T-cell (primary cell): ENCODE measurements around a stretch of chr17.

- PRO-cap, 7 experiments = no peak in any of the 7 experiments
These were observed 37.4 kb upstream of the PHB1 start for GRCh38 chr17:49452007-49452538.

DNA sequence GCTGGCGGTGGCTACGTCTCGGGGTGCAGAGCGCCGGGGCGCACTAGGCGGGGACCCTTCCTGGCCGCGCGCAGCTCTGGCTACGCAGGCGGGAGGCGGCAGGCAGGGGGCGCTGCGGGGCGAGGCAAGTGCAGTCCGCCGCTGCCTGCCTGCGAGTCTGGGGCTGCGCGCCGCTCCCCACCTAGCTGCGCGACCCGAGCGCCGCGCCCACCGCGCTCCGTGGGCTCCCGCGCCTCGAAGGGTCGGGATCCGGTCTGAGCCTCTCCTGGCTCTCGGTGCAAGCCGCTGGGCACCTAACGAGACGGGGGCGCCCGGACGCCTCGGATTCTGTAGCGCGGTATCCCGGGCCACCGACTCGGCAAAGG lies 1.4 kb downstream of the NGFR start:
- PRO-cap, 7 experiments = no peak in any of the 7 experiments

DNA sequence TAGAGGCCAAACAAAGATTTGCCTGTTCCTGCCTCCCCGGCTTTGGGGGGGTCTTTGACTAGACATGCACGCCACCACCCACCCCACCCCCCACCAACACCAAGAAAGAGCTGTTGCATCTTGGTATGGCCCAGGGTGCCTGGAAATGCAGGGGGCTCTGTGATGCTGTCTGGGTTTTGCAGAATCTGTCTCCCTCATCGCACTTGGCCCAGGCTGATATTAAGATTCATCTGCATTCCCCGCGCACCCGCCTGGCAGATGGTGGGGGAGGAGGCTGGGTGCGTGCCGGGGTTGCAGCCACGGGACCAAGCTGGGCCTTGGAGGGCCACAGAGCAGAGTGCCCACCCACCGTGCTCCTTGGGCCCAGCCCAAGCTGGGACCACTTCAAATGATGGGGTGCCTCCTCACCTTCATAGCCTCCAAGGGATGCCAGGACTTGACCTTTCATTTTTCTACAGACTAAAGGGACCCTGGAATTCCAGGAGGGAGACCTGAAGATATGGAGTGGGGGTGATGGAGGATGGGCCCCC lies 1.2 kb upstream of the NXPH3 start:
- PRO-cap, 7 experiments = no peak in any of the 7 experiments

- PRO-cap, 7 experiments = no peak in any of the 7 experiments
These were observed 40.9 kb downstream of the NXPH3 start for GRCh38 chr17:49616345-49617126.

DNA sequence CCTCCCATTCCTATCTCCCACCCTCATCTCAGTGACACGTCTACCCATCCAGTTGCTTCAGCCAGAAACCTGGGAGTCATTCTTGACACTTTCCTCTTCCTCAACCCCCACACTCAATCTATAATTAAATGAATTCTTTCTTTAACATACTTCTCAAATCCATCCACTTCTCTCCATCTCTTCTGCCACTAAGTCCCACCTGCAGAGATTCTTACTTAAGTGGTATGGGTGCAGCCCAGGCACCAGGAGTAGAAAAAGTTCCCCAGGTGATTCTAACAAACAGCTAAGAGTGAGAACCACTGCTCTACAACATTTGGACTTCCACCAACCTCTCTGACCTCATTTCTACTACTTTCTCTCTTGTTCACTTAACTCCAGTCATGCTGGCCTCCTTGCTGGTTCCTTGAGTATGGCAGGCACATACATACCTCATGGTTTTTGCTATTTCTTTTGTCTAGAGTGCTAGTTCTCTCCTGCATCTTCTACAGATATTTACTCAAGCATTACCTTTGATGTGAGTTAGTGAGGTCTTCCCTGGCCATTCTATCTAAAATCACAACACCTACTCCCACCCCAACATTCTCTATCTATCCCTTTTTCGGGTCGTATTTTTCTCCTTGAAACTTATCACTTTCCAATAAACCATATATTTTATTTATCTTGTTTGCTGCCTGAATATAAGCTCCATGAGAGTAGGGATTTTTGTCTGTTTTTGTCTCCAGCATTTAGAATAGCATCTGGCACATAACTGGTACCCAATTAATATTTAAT lies 17.9 kb downstream of the SPOP start:
- PRO-cap, 7 experiments = no peak in any of the 7 experiments

DNA sequence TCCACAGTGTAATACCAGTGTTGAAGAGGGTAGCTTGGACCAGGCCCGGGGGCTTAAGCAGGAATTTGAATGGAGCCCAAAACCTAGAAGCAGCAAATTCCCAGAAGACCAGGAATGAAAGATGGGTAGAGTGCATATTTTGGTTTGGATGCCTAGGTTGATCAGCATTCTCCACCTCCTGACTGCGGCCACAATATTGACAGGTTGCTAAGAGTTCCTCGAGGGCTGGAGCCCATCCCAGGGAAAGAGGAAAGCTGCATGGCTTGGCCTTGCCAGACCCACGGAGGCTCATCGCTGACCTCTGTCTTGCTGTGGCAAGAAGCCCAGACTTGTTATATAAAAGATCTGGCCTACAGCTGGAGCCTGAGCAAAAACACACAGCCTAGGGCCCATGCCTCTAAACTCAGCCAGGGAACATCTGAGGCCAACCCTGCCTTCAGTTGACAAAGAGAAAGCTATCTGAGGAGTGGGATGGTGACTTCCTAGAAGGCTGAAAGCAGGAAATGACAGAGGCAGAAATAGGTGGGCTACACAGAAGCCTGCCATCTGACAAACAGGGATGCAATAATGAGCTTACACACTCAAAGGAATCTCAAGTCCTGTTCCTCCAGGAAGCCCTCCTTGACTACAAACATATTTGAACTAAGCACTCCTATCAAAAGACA lies 22.4 kb upstream of the SLC35B1 start:
- PRO-cap, 7 experiments = no peak in any of the 7 experiments

DNA sequence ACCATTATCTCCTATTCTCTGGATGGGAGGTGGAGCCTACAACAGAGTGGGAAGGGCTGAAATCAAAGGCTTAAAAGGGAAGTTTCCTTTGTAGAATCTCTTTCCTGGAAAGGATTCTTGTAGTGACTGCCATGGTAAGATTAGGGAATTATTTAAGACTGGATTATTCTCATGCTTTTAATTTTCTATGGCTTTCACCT lies 26.4 kb downstream of the KAT7 start:
- PRO-cap, 7 experiments = no peak in any of the 7 experiments

DNA sequence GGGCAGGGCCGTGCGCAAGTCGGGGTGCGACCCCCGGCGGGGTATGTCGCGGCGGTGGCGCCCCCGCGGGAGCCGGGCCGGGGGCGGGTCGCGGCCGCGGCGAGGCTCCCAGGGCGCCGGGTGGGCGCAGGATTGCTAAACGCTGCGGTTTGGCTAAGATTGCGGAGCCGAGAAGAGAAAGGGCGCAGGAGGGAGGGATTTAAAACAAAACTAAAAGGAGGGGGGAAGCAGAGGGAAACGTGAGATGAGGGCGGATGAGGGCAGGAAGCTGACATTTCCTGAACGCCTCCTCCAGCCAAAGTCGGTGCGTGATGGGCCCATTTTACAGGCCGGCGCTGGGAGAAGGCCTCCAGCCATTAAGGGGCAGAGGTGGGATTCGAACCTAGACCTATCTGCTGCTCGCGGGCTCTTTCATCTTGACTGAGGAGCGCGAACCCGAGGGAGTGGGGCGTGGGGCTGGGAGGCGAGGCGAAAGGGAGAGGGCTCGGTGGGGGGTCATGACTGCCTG lies 3.5 kb upstream of the TAC4 start:
- PRO-cap, 7 experiments = peak in 7 of 7 experiments; most common plus-strand start position 242 of the sequence (in 4); most common minus-strand start position 174 of the sequence (in 7)

- PRO-cap, 7 experiments = no peak in any of the 7 experiments
These were observed 42.6 kb upstream of the TAC4 start for GRCh38 chr17:49890468-49890841.

GRCh38 chr17:49998318-49998661 lies 3.3 kb upstream of the DLX3 start:
- PRO-cap, 7 experiments = no peak in any of the 7 experiments

DNA sequence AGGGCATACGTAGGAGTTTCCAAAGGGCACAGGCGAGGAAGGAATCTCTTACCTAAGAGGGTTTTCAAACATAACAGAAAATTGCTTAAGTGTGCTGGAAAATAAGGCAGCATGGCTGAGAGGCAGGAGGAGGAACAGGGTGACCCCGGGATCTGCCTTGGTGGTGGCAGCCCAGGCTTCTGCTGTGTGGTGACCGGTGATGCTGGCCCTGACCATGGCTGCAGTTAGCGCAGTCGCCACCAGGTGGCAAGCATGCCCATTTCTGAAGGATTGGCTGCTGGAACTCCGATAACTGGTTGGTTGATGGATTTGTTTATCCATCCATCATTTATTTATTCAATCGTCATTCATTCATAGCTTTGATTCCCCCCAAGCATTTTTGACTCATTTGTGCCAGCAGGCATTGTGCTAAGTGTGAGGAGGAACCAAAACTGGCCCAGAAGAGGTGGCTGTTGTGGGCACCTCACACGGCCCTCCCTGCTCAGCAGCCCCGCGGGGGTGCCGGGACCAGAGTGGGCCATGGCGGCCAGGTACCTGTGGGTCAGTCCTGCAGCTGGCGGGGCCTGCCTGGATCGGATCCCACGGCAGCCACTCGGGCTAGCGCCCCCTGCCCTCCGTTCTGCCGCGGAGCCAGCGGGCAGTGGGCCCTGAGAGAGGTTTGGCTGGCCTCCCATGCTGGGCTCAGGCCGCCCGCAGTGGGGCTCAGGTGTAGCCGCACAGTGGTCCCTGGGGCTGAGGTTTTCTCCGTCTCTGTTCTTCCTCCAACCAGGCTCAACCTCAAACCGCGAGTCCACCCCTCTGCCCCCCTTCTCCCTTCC lies 28.9 kb upstream of the ITGA3 start:
- PRO-cap, 7 experiments = no peak in any of the 7 experiments

- PRO-cap, 7 experiments = no peak in any of the 7 experiments
These were observed 16.2 kb upstream of the PDK2 start for GRCh38 chr17:50078784-50079437.

DNA sequence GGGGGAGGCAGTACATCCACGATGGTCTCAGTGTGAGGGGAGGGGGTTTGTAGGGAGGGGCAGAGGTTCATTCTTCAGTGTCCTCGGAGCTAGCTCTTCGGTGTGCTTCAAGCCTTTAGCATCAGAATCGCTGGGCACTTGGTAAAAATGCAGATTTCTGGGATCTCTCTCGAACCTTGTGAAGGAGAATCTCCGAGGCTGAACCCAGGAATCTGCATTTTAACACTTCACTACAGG lies 789 bp upstream of the PPP1R9B start:
- PRO-cap, 7 experiments = peak in 1 of 7 experiments; most common plus-strand start position 124 of the sequence (in 1)

DNA sequence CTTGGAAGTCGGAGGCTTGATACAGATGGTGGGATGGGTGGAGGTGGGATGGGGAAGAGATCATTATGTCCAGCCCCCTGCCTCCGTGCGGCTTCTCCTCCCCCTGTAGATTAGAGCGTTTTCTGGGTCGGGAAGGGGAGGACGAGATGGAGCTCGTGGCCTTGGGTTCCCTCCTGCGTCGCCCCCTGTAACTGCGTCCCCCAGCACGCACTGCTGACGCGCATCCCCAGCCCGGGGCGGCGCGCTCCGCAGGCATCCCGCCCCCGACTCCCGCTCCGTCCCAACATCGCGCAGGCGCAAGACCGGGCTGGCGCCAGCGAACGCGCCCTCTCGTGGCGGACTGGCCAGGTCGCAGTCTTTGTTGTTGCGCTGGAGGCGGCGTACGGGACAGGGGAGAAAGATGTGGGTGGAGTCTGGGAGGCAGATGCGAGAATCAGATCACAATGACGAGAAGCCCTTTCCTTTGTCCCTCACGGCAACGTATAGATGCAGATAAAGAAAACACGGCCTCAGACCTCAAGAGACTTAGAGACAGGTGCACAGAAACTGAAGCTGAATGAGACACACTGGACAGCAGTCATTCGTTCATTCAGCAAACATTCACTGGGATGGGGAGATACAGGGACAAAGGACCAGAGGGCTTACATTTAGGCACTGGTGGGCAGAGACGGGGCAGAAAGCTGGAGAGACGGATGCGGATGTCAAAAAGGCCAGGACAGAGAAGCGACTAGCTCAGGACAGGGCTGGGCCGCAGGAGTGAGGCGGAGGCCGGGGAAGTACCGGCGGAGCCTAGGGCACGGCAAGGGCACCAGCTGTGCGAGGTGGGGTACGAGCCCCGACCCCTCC lies 4.3 kb upstream of the SGCA start:
- PRO-cap, 7 experiments = peak in 7 of 7 experiments; most common plus-strand start position 512 of the sequence (in 7); most common minus-strand start position 189 of the sequence (in 3)

DNA sequence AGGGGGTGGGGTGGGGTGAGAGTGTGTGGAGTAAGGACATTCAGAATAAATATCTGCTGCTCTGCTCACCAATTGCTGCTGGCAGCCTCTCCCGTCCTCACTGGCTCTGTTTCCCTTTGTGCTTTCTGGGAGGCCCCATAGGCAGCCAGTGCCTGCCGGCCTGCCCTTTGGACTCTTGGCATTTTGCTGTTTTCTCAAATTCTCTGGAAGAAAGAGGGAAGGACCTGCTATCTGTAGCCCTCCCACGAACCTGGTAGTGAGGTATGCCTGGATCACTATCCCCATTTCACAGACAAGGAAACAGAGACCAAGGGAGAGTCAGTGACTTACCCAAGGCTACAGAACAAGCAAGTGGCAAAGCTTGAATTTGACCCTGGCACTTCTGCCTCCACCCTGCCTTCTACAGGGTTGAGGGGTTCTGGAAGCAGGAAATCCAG lies 10.0 kb downstream of the SGCA start:
- PRO-cap, 7 experiments = no peak in any of the 7 experiments

DNA sequence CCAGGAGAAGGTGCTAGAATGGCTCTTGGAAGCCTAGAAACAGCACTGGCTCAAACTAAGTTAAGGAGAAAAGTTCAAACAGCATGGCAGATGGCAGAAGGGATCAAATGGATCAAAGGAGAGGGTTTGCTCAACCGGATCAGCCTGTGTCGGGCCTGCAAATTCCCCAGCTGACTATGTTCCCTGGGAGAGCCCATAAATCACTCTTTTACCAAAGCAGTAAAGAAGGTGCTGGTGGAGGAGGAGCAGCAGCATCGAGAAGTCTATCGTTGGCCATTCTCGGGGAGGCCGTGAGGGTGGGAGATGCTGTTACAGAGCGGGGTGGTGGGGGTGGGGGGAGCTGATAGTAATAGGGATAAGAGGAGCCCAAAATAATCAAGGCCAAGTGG lies 27.0 kb upstream of the XYLT2 start:
- PRO-cap, 7 experiments = no peak in any of the 7 experiments

DNA sequence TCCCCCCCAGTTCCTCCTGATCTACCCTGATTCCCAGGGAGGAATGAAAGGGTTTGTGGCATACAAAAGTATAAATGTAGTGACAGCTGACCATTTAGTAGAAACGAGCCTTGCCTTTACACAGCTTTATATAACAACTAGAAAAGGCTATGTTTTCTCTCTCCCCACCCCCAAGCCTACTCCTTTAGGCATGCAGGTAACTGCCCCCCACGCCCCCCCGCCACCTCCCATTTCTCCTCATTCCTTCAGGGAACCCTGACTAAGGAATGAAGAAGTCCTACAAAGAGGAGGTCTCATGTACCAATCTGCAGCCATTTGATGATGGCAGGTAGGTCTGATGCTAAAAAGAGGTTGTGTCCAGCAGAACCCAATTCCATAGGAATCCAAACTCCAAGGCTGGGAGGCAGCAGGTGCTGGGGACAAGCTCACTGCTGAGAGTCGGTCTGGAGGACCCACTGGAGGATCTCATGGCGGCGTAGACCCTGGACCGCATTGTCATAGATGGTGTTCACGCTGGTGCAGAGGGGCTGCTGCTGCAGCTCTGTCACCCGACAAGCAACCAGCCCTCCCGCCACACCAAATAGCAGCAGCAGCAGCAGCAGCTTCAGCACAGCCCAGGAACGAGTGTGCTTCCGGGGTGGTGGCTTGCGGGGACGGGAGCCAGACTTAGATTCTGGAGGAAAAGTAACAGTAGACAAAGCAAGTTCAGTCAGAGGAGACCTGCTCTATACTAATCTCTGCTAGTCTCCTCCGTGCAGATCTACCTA lies 9.7 kb downstream of the EME1 start:
- PRO-cap, 7 experiments = no peak in any of the 7 experiments

GRCh38 chr17:50392235-50393029 lies 4.9 kb downstream of the LRRC59 start:
- PRO-cap, 7 experiments = no peak in any of the 7 experiments

- PRO-cap, 7 experiments = no peak in any of the 7 experiments
These were observed 928 bp downstream of the LRRC59 start for GRCh38 chr17:50396221-50396968.

GRCh38 chr17:50463679-50464690 lies 4.7 kb downstream of the CHAD start:
- PRO-cap, 7 experiments = no peak in any of the 7 experiments